Breast (tissue), 4 donors: ENCODE results near the genes PLEKHA4 and GYS1.

DNA sequence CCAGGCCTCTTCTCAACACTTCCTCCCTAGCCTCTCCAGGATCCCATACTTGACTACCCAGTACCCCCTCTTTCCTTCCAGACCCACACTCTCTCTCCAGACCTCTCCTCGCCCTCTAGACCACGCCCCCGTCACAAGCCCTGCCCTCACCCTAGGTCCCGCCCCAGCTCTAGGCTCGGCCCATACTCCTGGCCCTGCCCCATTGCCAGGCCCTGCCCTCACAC lies 19.0 kb downstream of the LMTK3 start:
- PRO-cap, 3 experiments = no peak in any of the 3 experiments
- RRBS = no CpG with 5 or more reads among the region's 5 CpGs

- PRO-cap, 3 experiments = no peak in any of the 3 experiments
- RRBS = 8% methylated on average over 3 of the region's 23 CpGs
These were observed 1.0 kb downstream of the LMTK3 start for GRCh38 chr19:48510401-48511178.

DNA sequence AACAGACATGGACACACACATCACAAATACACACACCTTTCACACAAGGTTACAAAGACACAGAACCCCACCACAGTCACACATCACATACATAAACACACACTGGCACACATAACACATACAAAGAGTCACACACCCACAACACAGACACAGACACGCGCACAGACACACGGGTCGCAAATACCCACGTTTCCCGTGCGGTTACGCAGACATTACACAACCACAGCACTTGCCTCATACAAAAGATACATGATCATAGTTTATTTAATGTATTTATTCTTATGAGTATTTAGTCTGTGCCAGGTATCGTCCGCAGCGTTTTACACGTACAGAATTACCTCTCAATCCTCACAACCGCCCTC lies 1.3 kb upstream of the LMTK3 start:
- PRO-cap, 3 experiments = no peak in any of the 3 experiments
- RRBS = no CpG with 5 or more reads among the region's 13 CpGs

DNA sequence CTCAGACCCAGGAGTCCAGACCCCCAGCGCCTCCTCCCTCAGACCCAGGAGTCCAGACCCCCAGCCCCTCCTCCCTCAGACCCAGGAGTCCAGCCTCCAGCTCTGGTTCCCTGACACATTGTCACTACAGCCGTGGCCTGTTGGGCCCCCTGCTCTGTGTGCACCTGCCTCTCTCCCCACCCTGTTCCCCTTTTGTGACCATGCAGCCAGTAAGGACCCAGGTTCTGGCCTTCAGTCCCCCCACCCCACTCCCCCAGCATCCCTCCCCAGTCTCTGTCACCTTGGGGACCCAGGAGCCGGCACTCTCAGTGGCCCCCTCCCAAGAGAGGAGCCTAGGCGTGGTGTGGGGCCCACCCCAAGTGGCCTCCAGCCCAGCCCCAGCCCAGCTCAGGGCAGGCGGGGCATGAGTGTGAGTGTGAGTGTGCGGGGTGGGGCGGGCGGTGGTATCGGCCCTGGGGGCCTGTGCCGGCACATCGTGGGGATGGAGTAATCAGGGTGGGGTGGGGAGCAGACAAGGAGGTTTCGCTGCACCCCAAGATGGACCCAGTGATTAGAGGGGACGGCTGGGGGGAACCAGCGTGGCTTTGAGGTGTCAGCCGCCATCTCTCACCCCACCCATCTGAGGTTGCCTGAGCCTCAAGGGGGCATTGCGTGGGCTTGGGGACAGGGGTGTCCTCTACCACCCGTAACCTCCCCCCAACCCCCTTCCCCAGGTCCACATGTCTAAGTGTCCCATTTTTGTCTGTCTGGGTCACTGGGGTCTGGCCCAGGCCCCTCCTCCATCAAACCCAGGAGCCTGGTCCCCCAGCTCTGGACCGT lies 7.1 kb upstream of the SULT2B1 start:
- PRO-cap, 3 experiments = no peak in any of the 3 experiments
- RRBS = no CpG with 5 or more reads among the region's 18 CpGs

DNA sequence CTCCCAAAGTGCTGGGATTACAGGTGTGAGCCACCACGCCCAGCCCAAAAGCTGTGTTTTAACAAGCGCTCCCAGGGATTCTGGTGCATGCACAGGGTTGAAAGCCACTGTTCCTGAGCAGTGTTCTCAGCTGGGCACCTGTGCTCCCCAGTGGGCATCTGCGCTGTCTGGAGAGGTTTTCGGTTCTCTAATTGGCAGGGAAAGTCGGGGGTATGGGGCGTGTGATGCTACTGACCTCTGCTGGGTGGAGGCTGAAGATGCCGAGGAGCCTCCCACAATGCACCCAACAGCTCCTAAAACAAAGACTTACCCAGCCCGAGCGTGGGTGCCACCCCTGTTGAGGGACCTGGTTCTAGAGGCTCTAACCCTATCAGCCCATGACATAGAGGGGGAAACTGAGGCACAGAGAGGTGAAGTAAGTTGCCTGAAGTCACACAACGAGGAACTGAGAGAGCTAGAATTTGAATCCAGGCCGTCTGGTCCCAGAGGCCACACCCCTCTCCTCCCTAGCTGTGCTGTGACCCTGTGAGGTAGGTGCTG lies 2.2 kb downstream of the SPACA4 start:
- PRO-cap, 3 experiments = no peak in any of the 3 experiments
- RRBS = no CpG with 5 or more reads among the region's 11 CpGs

DNA sequence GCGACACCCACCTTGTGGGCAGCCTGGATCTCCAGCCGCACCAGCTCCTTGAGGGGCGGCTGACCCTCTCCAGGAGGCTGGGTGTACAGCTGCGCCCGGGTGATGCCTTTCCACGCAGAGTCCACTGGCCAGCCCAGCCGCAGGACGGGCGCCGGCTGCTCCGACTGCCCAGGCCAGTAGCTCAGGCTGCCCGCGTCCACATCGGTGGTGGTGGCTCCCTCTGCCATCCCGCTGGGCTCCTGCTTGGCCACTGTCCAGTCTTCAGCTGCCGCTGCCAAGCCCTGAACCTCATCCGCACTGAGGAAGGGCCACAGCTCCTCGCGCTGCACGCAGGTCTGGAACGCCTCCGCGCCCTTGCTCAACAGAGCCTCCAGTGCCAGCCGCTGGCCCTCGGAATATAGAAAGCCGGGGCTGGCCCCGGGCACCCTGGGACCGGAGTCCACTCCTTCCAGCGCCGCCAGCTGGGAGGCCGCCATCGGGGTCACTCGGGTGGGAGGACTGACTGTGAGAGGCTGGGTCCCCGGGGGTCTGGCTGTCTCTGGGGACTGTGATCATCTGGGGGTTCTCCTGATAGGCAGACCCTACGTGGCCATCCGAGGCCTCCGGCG lies 1.9 kb downstream of the FAM83E start:
- PRO-cap, 3 experiments = no peak in any of the 3 experiments
- RRBS = 38% methylated on average over 13 of the region's 38 CpGs

DNA sequence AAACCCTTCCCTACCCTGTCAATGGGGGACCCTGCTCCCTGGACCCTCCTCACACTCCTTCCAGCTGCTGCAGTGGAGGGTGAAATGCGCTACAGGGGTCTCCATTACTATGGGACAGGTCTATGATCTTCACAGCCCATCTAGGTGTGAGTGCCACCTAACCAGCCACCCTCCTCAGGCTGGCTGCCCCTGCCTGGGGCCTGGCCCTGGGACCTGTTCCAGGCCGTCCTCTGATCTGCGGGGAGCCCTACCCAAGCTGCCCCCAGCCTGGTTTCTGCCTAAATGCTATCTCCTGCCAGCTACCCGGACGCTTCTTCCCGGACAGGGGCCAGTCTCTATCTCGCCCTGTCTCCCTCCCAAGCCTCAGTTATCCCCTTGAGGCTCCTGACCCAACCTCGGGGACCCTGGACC lies 734 bp downstream of the FAM83E start:
- PRO-cap, 3 experiments = no peak in any of the 3 experiments
- RRBS = no CpG with 5 or more reads among the region's 8 CpGs

DNA sequence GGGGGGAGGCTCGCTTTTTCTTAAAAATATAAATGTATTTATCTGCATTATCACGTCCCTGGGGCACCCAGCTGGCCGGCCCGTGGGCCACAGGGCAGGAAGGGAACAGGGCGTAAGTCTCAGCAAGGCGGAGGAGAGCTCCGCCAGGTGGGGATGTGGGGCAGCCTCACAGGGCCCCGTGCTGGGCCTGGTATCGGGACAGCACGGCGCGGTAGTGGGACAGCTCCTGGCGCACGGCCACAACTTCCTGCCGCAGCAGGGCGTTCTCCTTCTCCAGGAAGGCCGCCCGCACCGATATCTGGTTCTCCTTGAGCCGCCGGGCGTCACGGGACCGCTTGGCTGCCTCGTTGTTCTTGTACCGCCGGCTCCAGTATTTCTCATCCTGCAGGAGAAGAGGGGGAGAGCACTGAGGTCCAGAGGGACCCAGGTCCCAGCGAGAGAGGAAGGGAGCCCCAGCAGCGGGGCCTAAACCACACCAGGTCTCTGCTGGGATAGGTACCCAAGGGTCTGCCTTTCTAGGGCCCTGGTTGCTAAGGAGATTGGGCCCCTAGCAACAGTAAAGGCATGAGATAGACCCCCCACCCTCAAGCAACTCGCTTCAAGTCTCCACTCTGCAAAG lies 6.4 kb downstream of the DBP start:
- PRO-cap, 3 experiments = no peak in any of the 3 experiments
- RRBS = 26% methylated on average over 7 of the region's 30 CpGs

DNA sequence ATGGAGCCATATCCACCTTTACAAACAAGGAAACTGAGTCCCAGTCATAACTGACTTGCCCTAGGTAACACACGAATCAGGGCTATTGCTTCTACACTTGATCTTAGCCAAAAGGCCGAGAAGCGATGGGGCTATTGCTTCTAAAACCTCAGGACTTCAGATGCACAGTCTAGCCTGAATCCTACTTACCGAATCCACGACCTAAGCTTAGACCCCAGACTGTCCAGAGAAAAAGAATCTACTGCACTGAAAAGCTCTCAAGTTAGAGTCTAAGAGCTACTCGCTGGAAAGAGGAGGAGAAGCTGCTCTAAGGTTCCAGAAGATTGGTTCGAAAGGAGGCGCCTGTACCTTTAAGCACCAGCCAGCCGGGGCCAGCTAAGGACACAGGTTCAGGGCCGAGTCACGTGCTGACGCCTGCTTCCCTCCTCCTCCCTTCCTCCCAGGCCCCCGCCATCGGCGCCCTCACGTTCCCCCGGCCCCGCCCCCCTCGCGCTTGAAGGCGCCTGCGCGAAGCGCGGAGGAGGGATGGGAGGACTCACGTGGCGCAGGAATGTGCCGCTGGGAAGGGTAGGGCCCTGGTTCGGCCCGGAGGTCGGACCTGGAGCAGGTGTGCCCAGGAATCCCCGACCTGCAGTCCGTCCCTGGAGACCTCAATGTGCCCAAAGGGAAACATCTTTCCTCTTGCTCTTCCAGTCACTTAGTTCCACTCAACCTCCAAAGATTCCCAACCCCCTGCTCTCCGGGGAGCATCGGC lies 2.8 kb downstream of the DBP start:
- PRO-cap, 3 experiments = peak in 3 of 3 experiments; most common plus-strand start position 576 of the sequence (in 3); most common minus-strand start position 245 of the sequence (in 1)
- RRBS = under 1% methylated on average over 15 of the region's 35 CpGs

GRCh38 chr19:48714872-48715514 lies 4.5 kb downstream of the MAMSTR start:
- PRO-cap, 3 experiments = no peak in any of the 3 experiments
- RRBS = no CpG with 5 or more reads among the region's 19 CpGs

- PRO-cap, 3 experiments = peak in 3 of 3 experiments; most common plus-strand start chr19:48720866 (in 3); most common minus-strand start chr19:48720654 (in 1)
- RRBS = no CpG with 5 or more reads among the region's 60 CpGs
These were observed 1.1 kb upstream of the MAMSTR start for GRCh38 chr19:48720178-48721395.

GRCh38 chr19:48741011-48741974 lies 883 bp upstream of the RASIP1 start:
- PRO-cap, 3 experiments = peak in 3 of 3 experiments; most common minus-strand start chr19:48741588 (in 3)
- RRBS = 11% methylated on average over 11 of the region's 38 CpGs

DNA sequence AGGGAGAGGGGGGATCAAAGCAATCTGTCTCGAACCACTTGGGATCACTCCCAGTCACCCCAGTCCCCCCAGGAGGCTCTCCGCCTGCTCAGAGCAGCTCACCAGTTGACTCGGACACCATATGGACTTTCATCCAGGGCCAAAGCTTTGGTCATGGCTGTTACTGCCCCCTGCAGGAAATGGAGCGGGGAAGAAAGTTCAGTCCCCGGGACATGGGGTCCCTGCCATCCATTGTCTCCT lies 2.7 kb upstream of the BCAT2 start:
- PRO-cap, 3 experiments = no peak in any of the 3 experiments
- RRBS = no CpG with 5 or more reads among the region's 5 CpGs

GRCh38 chr19:48836774-48837514 lies 653 bp upstream of the HSD17B14 start:
- PRO-cap, 3 experiments = peak in 1 of 3 experiments; most common minus-strand start chr19:48837185 (in 1)
- RRBS = 11% methylated on average over 20 of the region's 32 CpGs

- PRO-cap, 3 experiments = peak in 3 of 3 experiments; most common plus-strand start chr19:48868099 (in 2); most common minus-strand start chr19:48868596 (in 3)
- RRBS = no CpG with 5 or more reads among the region's 16 CpGs
These were observed at the start of gene PLEKHA4 for GRCh38 chr19:48867817-48868862. PLEKHA4 (minus strand) TSS chr19:48868617.

DNA sequence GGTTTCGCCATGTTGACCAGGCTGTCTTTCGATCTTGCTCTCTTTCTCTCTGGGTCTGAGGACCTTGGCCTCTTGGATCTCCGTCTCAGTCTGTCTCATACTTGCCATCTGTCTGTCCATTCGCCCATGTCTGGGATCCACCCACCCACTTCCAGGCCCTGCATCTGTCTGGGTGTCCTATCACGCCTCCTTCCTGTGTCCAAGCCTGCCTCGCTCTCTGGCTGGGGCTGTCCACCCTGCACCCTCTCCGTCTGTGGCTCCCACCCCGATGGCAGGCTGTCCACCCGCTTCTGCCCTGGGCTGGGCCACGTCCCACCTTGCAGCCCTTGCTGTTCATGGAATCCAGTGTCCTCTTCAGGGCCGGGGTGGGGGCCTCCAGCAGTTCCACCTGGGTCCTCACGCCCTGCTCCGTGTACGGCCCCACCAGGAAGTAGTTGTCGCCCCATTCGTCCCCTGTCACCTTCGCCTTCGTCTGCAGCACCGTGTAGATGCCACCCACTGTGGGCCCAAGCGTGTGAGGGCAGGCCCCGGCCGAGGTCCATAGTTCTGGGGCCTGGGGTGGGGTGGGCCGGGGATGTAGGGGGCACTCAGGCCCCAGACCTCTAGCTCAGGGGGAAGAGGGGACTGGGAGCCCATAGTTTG lies 2.0 kb downstream of the GYS1 start:
- PRO-cap, 3 experiments = no peak in any of the 3 experiments
- RRBS = no CpG with 5 or more reads among the region's 23 CpGs

- PRO-cap, 3 experiments = peak in 2 of 3 experiments; most common plus-strand start chr19:48992402 (in 1); most common minus-strand start chr19:48992307 (in 1)
- RRBS = no CpG with 5 or more reads among the region's 9 CpGs
These were observed 976 bp downstream of the GYS1 start for GRCh38 chr19:48991961-48992704.

DNA sequence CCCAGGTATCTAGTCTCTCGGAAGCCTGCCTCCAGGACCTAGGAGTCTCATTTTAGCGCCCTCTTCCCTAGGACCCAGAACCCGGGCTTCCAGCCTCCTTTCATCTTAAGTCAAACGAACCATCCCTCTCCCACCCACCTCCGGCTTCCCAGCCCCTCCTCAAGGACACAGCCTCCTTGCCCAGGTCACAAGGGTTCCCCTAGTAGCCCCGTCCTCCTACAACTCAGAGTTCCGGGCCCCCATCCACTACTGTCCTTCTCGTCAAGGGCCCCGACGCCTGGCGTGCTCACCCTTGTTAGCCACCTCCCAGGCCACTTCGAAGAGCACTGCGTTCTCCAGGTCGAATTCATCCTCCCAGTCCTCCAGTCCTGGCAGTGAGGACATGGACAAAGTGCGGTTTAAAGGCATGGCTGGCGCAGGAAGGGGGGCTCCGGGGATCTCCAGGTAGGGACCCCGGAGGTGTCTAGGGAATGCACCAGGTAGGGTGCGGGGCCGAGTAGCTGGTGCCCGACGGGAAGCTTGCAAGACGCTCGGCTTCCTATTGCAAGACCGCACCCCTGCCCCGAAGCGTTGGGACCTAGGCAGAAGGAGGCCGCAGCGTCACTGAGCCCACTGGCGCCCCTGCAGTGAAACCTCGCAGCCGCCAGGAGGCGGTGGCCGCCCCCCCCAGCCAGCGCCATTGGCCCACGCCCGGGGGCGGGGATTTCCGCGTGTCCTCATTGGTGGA lies at the start of gene GYS1:
GYS1 (minus strand) TSS at position 605 of the 727 bp plus-strand sequence.
- PRO-cap, 3 experiments = peak in 3 of 3 experiments; most common minus-strand start position 605 of the sequence (in 2)
- RRBS = 2% methylated on average over 8 of the region's 40 CpGs

DNA sequence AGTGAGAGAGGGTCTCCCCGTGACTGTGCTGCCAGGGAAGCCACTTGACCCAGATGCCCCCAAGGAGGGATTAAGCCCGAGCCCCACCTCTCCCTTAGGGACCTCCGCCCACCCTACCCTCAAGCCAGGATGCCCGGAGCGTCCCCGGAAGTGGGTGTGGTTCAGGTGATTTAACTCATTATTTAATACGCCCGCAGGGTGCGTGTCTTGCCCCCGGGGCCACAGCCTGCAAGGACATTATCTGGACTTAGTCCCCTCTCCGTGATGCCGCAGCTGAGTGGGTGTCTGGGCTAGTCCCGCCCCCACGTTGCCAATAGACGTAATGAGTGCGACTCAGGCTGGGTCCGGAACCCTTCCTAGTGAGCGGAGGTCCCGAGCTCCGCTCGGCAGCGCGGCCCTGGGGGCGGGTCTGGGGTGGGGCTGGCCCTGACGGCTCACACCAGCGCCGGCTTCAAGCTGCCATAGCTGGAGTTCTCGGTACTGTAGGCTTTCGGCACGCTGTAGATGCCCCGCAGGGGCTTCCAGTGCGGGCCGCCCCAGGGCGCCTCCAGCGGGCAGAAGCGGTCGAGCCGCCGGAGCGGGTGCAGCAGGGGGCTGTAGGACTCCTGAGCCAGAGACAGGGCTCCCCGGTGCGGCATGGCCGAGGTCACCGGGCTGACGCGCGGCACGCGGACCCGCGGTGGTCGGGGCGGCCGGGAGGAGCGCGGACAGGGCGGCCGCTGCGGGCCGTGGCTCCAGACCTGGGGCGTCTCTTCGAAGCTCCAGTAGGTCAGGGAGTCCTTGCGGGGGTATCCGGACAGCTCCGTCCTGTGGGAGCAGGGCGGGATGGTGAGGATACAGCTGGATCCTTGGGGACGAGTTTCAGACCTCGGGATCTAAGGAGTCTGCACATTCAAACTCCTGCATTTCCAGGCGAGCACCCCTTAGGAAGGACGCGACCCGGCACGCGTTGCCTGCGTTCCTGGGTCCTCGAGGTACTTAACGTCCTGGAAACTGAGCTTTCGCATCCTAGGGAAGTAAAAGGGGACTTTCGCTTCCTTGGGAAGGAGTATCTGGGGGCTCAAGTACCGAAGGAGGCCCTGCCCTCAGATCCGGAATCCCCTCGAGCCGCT lies 999 bp upstream of the LHB start:
- PRO-cap, 3 experiments = no peak in any of the 3 experiments
- RRBS = 2% methylated on average over 31 of the region's 83 CpGs

GRCh38 chr19:49128775-49129252 lies 9.5 kb downstream of the PPFIA3 start:
- PRO-cap, 3 experiments = no peak in any of the 3 experiments
- RRBS = no CpG with 5 or more reads among the region's 10 CpGs